Stomach (tissue), 7 donors: ENCODE data around the genes A2ML1, CLEC12B and TMEM52B.

DNA sequence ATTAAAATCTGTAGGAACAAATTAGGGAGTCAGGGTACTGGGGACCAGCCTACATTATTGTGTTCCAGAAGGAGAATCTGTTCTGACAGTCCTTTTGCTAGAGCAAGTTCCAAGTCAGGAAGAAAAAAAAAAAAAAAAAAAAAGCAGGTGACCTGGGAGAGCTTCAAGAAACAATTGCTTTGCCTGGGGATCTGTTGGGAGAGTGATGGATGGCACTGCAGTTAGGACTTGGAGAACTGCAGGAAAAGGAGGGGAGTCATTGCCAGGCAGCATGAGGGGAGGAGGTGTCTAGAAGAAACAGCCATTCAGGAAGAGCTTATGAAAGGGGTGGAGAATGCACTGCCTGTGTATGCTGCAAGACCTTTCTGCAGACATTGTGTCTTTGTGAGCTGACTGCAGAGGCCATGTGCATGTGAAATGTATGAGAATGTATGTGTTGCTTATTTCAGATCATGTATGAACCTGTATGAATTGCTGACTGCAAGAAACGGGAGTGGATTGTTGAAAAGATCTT lies 10.0 kb upstream of the RIMKLB start:
- PRO-cap = bidirectional peak, plus-strand start at position 374 of the sequence, minus-strand start at position 238 of the sequence
- RAMPAGE, long total RNA, 5 experiments = no peak in any of the 5 experiments
- RRBS = no CpG with 5 or more reads among the region's 1 CpG

GRCh38 chr12:8698447-8698937 lies 701 bp downstream of the RIMKLB start:
- PRO-cap = bidirectional peak, plus-strand start at chr12:8698648, minus-strand start at chr12:8698519
- RAMPAGE, long total RNA, 5 experiments = no peak in any of the 5 experiments
- RRBS = 2% methylated on average over 19 of the region's 48 CpGs

DNA sequence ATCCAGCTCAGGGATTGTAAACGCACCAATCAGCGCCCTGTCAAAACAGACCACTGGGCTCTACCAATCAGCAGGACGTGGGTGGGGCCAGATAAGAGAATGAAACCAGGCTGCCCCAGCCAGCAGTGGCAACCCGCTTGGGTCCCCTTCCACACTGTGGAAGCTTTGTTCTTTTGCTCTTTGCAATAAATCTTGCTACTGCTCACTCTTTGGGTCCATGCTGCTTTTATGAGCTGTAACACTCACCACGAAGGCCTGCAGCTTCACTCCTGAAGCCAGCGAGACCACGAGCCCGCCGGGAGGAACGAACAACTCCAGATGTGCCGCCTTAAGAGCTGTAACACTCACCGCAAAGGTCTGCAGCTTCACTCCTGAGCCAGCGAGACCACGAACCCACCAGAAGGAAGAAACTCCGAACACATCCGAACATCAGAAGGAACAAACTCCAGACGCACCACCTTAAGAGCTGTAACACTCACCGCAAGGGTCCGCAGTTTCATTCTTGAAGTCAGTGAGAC lies 34.2 kb upstream of the A2ML1 start:
- PRO-cap = no peak
- RAMPAGE, long total RNA, 5 experiments = no peak in any of the 5 experiments
- RRBS = no CpG with 5 or more reads among the region's 19 CpGs

GRCh38 chr12:8822428-8822731 lies at the start of gene A2ML1:
Gene A2ML1 (plus strand): TSS chr12:8822621.
- PRO-cap = no peak
- RAMPAGE, long total RNA, 5 experiments = start-site peak on the plus strand in 1 of 5 experiments, at chr12:8822479-8822621 at its widest, 10 to 16 reads per replicate
- RRBS = no CpG with 5 or more reads among the region's 4 CpGs

GRCh38 chr12:8948608-8949117 lies 782 bp downstream of the M6PR start:
- PRO-cap = no peak
- RAMPAGE, long total RNA, 5 experiments = no peak in any of the 5 experiments
- RRBS = no CpG with 5 or more reads among the region's 9 CpGs

DNA sequence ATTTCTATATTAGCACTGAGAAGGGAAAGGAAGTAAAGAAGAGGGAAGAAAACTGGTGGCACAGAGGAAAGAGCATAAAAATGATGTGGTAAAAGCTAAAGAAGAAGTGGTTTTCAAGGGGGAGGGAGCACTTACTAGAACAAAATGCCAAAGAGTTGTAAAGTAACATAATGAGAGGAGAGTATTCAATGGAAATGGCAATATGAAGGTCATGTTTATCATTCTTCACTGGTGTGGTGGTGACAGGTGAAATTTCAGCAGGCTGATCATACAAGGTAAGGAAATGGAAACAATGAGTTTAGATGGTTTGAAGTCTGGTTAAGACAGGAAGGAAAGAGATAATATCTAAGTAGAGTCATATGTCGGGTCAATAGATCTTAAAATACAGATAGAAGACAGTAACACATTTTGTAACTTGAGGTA lies 35.6 kb downstream of the KLRG1 start:
- PRO-cap = no peak
- RAMPAGE, long total RNA, 5 experiments = no peak in any of the 5 experiments
- RRBS = no CpG with 5 or more reads among the region's 1 CpG

DNA sequence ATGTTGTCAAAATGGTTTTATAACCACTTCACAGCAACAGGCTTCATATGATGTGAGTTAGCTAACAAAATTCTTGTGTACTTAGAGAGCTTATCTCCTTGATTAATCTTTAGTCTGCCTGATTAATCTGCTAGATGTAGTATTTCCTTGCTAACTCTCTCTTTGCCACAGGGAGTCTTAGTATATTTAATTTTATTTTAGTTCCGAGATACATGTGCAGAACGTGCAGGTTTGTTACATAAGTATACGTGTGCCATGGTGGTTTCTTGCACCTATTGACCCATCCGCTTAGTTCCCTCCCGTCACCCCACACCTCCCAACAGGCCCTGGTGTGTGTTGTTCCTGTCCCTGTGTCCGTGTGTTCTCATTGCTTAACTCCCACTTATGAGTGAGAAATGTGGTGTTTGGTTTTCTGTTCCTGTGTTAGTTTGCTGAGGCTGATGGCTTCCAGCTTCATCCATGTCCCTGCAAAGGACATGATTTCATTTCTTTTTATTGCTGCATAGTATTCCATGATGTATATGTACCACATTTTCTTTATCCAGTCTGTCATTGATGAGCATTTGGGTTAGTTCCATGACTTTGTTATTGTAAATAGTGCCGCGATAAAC lies 37.7 kb downstream of the A2M start:
- PRO-cap = no peak
- RAMPAGE, long total RNA, 5 experiments = no peak in any of the 5 experiments
- RRBS = no CpG with 5 or more reads among the region's 8 CpGs

- PRO-cap = unidirectional peak, minus-strand start at chr12:9135144
- RAMPAGE, long total RNA, 5 experiments = no peak in any of the 5 experiments
- RRBS = no CpG with 5 or more reads among the region's 14 CpGs
Observed at GRCh38 chr12:9134899-9135441, 19.3 kb upstream of the A2M start.

DNA sequence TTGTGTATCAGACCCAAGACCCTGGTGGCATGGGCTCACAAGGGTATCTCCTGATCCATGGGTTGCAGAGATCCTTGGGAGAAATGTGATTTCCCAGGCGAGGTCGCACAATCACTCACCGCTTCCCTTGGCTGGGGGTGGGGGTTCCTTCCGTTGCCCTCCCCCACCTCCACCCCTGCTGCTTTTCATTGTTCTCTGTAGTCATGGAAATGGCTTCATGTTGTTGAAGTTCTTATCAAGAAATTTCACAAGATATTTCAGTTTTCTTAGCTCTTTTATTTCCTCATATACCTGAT lies 40.9 kb downstream of the PZP start:
- PRO-cap = no peak
- RAMPAGE, long total RNA, 5 experiments = no peak in any of the 5 experiments
- RRBS = no CpG with 5 or more reads among the region's 4 CpGs

GRCh38 chr12:9284177-9284930 lies 76.2 kb upstream of the PZP start:
- PRO-cap = no peak
- RAMPAGE, long total RNA, 5 experiments = no peak in any of the 5 experiments
- RRBS = no CpG with 5 or more reads among the region's 22 CpGs

DNA sequence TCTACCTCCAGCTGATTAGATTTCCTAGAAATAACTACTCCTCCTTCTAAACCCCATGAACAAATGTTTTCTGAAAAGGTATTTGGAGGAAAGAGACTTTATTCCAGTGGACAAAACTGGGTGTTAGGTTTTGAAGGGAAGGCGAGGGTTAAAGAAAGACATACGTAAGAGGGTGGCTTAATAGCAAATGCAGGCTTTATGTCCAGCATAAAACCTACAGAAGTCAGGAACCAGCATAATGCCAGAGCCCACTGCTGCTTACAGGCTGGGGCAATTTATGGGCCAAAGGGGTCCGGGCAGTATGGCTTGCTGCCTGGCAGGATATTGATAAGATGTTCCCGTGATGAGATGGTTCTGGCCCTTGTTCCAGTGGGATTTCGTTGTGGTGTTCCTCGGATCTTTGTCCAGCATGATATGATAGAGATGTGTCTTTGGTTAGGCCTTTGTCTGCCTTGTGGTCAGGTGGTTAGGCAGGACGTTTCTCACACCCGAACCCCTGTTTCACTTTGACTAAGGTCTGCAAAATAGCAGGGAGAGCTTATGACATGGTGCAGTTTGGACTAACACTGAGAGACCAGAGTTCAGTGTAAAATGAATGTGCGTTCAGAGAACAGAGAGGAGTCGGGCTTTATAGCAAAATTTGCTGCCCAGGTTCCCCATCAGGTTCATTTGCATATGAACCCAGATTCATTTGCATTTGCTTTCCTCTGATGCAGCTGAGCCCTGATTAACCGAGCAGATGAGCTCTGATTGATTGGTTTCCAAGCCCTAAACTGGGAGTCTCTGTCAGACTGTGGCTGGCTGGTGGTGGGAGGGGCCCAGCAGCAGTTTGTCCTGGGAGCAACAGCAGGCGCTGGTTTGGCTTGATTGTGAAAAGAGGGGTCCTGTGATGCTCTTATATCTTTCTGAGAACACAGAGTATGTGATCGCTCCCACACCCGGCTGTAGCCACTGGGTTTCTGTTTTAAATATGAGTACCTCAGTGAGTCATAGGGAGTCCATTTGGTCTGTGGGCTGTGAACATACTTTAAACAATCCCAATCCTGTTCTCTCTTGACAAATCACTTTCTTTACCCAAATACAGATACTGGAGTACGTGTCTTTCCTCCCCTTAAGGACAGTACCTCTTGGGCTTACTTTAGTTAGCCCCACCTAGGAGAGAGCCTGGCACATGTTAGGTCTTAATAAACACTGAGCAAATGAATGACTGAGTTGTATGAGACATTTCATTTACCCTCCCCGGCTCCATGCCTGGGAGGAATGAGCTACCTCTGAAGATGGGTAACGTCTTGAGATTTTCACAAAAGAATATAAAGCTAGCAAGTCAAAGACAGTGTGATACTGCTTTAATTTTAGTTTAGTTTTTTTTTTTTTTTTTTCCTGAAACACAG lies 156.3 kb upstream of the PZP start:
- PRO-cap = no peak
- RAMPAGE, long total RNA, 5 experiments = no peak in any of the 5 experiments
- RRBS = no CpG with 5 or more reads among the region's 17 CpGs

- PRO-cap = no peak
- RAMPAGE, long total RNA, 5 experiments = no peak in any of the 5 experiments
- RRBS = no CpG with 5 or more reads among the region's 10 CpGs
Observed at GRCh38 chr12:9632757-9633069, 25.0 kb upstream of the KLRB1 start.

GRCh38 chr12:9732481-9732849 lies 28.2 kb downstream of the CD69 start:
- PRO-cap = no peak
- RAMPAGE, long total RNA, 5 experiments = no peak in any of the 5 experiments
- RRBS = no CpG with 5 or more reads among the region's 5 CpGs

DNA sequence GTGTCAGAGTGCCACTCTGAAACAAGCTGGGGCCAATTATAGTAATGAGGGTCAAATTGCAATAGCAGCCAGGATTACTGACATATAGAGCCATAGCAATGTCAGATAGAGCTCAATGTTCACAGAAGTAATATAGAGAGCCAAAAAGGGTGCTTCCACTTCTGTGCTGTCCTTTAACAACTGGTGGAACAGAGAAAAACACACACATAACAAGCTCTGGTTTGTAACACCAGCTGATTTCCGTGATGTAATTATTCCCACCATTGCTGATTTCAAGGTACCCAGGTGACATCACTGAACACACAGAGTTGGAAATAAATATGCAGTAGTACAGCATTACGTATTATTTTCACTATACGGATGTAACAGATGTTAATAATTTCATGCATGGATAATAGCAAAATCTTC lies 3.0 kb upstream of the CLEC2B start:
- PRO-cap = no peak
- RAMPAGE, long total RNA, 5 experiments = no peak in any of the 5 experiments
- RRBS = no CpG with 5 or more reads among the region's 3 CpGs

DNA sequence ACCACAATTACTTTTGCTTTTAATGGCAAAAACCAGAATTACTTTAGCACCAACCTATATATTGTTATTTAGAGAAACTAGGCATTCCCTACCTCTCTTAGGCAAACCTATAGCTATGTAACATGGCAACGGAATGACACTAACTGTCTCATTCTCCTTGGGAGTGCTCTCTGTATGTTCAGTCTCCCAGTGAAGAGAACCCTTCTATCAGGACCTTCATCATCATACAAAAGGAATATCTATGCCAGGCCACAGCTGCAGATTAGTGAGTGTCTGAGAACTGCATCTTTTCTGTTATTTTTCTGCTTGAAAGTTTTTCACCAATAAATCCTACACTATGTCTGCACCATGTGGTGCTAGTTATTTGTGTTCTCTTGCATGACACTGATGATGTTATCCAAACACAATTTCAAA lies 326 bp upstream of the CLEC12A start:
- PRO-cap = no peak
- RAMPAGE, long total RNA, 5 experiments = no peak in any of the 5 experiments
- RRBS = no CpG with 5 or more reads among the region's 1 CpG

DNA sequence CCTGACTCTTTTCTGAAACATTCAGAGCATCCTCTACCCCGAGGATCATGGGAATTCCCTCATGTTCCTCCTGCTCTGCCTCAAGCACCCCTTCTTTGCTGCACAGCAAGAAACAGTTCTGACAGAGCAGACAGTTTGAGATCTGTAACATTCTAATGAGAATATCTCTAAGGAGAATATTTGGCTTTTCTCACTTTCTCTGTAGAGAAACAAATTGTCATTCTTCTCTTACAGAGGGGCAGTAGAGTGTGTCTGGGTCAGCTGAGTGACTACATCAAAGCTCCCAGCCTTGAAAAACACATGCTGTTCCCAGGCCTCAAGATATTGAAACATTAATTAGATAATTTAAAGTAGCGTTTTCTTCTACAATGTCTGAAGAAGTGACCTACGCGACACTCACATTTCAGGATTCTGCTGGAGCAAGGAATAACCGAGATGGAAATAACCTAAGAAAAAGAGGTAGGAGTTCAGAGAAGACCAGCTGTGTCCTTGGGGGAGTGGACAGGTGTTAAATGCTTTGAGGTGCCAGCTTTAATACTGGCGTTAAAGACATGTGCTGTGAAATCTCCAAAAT lies at the start of gene CLEC12B:
TSS of gene CLEC12B (plus strand) at position 236 of the 574 bp plus-strand sequence.
- PRO-cap = no peak
- RAMPAGE, long total RNA, 5 experiments = no peak in any of the 5 experiments
- RRBS = no CpG with 5 or more reads among the region's 6 CpGs

DNA sequence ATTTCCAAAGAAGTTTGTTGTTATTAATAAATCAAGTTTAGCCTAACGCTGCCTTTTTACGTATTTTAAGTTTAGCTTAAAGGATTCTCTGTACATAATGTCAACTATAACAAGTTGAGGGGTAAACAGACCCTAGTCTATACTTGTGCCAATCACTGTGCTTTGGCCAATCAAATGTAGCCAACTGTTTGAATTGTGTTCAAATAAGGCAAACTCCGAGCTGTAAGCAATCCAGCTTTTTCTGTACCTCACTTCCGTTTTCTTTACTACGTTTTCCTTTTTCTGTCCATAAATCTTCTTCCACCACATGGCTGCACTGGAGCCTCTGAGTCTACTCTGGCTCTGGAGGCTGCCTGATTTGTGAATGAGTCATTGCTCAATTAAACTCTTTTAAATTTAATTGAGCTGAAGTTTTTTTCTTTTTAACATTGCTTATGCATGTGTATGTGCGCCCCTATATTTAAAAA lies 29.7 kb downstream of the CLEC1A start:
- PRO-cap = no peak
- RAMPAGE, long total RNA, 5 experiments = no peak in any of the 5 experiments
- RRBS = no CpG with 5 or more reads among the region's 6 CpGs

- PRO-cap = unidirectional peak, minus-strand start at chr12:10102484
- RAMPAGE, long total RNA, 5 experiments = no peak in any of the 5 experiments
- RRBS = no CpG with 5 or more reads among the region's 2 CpGs
Observed at GRCh38 chr12:10102272-10102629, 3.5 kb upstream of the CLEC1A start.

- PRO-cap = no peak
- RAMPAGE, long total RNA, 5 experiments = no peak in any of the 5 experiments
- RRBS = no CpG with 5 or more reads among the region's 7 CpGs
Observed at GRCh38 chr12:10178762-10179514, at the start of gene TMEM52B. Gene TMEM52B (plus strand): TSS chr12:10179032.

- PRO-cap = no peak
- RAMPAGE, long total RNA, 5 experiments = no peak in any of the 5 experiments
- RRBS = no CpG with 5 or more reads among the region's 9 CpGs
Observed at GRCh38 chr12:10243900-10244379, 31.3 kb downstream of the GABARAPL1 start.